HepG2 (cell line): ENCODE results near the genes PLXND1 and TRH.

DNA sequence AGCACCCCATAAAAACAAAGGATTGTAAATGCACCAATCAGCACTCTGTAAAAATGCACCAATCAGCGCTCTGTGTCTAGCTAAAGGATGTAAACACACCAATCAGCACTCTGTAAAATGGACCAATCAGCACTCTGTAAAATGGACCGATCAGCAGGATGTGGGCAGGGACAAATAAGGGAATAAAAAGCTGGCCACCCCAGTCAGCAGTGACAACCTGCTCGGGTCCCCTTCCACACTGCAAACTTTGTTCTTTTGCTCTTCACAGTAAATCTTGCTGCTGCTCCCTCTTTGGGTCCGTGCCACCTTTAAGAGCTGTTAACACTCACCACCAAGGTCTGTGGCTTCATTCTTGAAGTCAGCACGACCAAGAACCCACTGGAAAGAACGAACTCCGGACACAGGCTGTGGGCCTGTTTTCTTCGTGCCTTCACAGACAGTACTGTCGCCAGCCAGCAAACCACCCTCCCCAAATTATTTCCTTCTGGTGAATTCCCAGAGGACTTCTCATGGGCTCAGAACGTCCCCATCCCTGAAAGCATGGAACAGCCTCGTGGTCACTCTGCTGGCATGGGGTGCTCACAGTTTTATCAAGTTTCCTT, 9.0 kb downstream of the GP9 start:
- RRBS, 2 experiments: no CpG with 5 or more reads among the region's 11 CpGs
CAGE:
- cytosol, long polyA minus RNA: no peak
- cytosol, long polyA plus RNA: no peak
- long polyA plus RNA: no peak
- nucleus, long polyA minus RNA: no peak
- nucleus, long polyA plus RNA: no peak

- RRBS, 2 experiments: no CpG with 5 or more reads among the region's 7 CpGs
CAGE:
- cytosol, long polyA minus RNA: no peak
- cytosol, long polyA plus RNA: no peak
- long polyA plus RNA: no peak
- nucleus, long polyA minus RNA: no peak
- nucleus, long polyA plus RNA: no peak
Observed at GRCh38 chr3:129087365-129087818, 26.8 kb downstream of the GP9 start.

GRCh38 chr3:129107748-129108504, 13.7 kb downstream of the RAB43 start:
- RRBS, 2 experiments: no CpG with 5 or more reads among the region's 9 CpGs
CAGE:
- cytosol, long polyA minus RNA: no peak
- cytosol, long polyA plus RNA: no peak
- long polyA plus RNA: no peak
- nucleus, long polyA minus RNA: no peak
- nucleus, long polyA plus RNA: no peak

- RRBS, 2 experiments: no CpG with 5 or more reads among the region's 13 CpGs
CAGE:
- cytosol, long polyA minus RNA: no peak
- cytosol, long polyA plus RNA: no peak
- long polyA plus RNA: no peak
- nucleus, long polyA minus RNA: no peak
- nucleus, long polyA plus RNA: no peak
Observed at GRCh38 chr3:129119337-129120081, 2.1 kb downstream of the RAB43 start.

DNA sequence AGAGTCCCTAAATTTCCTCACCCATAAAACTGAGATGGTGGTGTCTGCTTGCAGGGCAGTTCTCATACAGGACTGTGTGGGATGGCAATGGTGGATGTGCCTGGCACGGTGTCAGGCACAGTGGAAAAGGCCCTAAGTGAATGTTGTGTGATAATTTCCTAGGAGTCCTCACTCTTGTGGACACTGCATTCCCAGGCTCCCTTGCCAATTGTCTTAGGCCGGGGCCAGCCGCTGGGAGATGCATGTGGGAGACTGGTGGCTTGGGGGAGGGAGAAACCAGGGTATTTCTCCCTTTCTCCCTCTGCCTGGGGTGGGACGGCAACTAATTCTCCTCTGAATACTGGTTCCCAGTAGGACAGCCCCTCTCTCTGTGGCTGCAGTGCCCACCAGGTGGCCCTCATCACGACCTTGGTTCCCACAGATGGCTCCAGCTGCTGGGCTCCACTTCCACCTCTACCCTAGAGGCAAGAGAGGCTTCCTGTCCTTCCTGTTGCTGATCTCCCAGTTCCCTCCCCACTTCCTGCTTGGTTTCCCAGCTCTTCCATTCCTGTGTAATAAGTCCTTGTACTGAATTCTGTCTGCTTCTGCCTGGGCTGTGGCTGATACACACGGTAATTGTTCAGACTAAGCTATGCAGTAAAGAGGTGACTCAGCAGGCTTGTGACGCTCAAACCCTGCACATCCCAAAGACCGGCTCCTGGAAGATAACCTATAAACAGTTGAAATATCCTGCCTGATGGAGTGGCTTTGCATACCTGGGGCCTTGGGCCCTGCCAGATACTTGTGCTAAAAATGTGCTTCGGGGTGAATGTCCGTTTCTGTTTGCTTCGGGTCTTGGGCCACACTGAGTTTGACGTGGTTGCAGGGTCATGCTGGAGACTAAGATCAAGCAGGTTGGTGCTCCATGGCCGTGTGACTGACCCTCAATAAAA, 20.4 kb upstream of the COPG1 start:
- RRBS, 2 experiments: no CpG with 5 or more reads among the region's 13 CpGs
CAGE:
- cytosol, long polyA minus RNA: no peak
- cytosol, long polyA plus RNA: no peak
- long polyA plus RNA: no peak
- nucleus, long polyA minus RNA: no peak
- nucleus, long polyA plus RNA: no peak

DNA sequence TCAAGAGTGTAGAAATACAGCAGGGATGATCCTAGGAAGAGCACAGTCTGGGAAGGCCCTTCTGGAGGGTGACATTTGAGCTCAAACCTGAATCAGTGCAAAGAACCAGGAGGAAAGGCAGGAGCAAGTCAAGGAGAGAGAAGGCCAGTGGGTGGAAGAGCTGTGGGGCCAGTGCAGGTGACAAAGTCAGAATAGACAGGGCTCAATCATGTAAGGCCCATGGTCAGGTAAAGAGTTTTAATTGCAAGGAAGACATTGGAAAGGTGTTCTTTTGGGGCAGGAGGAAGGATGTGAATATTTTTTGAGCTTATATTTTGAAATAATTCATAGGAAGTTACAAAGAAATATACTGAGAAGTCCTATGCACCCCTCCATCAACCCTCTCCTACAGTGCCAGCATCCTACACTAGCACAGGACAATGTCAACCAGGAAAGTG, 11.9 kb downstream of the COPG1 start:
CAGE:
- cytosol, long polyA minus RNA: no peak
- cytosol, long polyA plus RNA: no peak
- long polyA plus RNA: no peak
- nucleus, long polyA minus RNA: no peak
- nucleus, long polyA plus RNA: no peak

GRCh38 chr3:129315276-129316046, 625 bp downstream of the H1-10 start:
- RRBS, 2 experiments: 2 to 3% methylated on average over 29 to 37 of the region's 82 CpGs
CAGE:
- cytosol, long polyA minus RNA: no peak
- cytosol, long polyA plus RNA: no peak
- long polyA plus RNA: no peak
- nucleus, long polyA minus RNA: no peak
- nucleus, long polyA plus RNA: no peak

DNA sequence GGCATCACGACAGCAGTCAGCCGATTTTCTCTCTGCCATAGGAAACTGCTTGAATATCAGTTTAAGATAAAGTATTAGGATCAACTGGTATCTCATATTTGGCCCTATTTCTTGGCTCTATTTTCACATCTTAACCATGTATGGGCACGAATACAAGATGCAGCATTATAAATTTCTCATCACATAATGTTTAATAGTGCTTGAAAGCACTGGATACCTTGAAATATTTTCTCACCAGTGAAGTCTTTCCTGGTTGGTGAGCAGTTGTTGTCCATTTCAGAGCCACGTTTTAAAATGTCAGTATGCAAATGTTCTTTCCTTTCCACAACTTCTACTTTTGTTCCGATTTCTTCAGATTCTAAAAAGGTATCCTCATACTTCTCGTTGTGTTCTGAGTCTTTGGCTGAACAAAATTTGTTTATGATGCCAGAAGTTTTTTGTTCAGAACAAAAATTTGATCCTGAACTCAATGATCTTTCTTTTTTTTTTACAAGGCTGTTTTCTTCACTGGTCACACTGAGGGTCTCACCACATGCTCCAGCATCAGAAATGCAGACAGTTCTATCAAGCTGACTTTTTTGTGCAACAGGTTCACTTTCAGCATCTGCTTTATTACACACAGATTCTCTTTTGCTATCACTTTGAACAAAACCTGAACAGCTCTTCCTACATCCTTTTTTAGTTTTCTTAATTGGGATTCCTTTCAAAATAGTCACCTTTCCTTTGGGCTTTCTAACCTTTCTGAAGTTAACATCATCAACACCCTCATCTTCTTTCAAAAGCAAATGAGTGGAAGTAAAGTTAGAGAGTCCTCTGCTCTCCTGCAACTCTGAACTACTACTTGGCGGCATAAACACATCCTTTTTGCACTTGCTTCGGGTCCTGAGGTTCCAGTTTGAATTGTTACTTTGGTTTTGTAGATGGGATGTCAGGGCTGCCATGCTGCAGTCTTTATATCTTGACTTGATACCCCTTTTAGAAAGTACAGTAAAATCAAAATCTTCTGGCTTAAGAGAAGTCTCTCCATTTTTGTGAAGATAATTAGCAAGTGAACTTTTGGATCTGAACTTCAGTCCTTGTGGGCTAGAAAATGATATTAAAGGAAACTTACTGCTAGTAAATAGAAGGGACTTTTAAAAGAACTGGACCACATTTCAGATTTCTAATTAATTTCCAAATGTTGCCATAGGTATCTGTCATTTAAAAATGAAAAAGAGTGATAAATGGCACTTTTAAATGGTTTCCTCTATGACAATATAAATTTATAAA, 3.1 kb downstream of the MBD4 start:
- RRBS, 2 experiments: no CpG with 5 or more reads among the region's 8 CpGs
CAGE:
- cytosol, long polyA minus RNA: no peak
- cytosol, long polyA plus RNA: no peak
- long polyA plus RNA: no peak
- nucleus, long polyA minus RNA: no peak
- nucleus, long polyA plus RNA: no peak

- RRBS, 2 experiments: no CpG with 5 or more reads among the region's 9 CpGs
CAGE:
- cytosol, long polyA minus RNA: no peak
- cytosol, long polyA plus RNA: no peak
- long polyA plus RNA: no peak
- nucleus, long polyA minus RNA: no peak
- nucleus, long polyA plus RNA: no peak
Observed at GRCh38 chr3:129591868-129592431, 14.5 kb downstream of the PLXND1 start.

GRCh38 chr3:129599083-129599493, 7.4 kb downstream of the PLXND1 start:
- RRBS, 2 experiments: 87 to 92% methylated on average over 7 of the region's 20 CpGs
CAGE:
- cytosol, long polyA minus RNA: no peak
- cytosol, long polyA plus RNA: no peak
- long polyA plus RNA: no peak
- nucleus, long polyA minus RNA: no peak
- nucleus, long polyA plus RNA: no peak

GRCh38 chr3:129606098-129606860, at the start of gene PLXND1:
TSS of gene PLXND1 (minus strand) at chr3:129606676.
- RRBS, 2 experiments: 1% methylated on average over 55 to 61 of the region's 114 CpGs
CAGE:
- cytosol, long polyA minus RNA: no peak
- cytosol, long polyA plus RNA: start-site peak on the minus strand at chr3:129606512-129606861, 39 and 75 reads in 2 replicates
- long polyA plus RNA: start-site peak on the minus strand at chr3:129605794-129606863, 39 and 84 reads in 2 replicates
- nucleus, long polyA minus RNA: no peak
- nucleus, long polyA plus RNA: start-site peak on the minus strand at chr3:129606280-129606859, 43 and 154 reads in 2 replicates

GRCh38 chr3:129608560-129609151, 2.2 kb upstream of the PLXND1 start:
- RRBS, 2 experiments: no CpG with 5 or more reads among the region's 6 CpGs
CAGE:
- cytosol, long polyA minus RNA: no peak
- cytosol, long polyA plus RNA: no peak
- long polyA plus RNA: no peak
- nucleus, long polyA minus RNA: no peak
- nucleus, long polyA plus RNA: no peak

- RRBS, 2 experiments: no CpG with 5 or more reads among the region's 7 CpGs
CAGE:
- cytosol, long polyA minus RNA: no peak
- cytosol, long polyA plus RNA: no peak
- long polyA plus RNA: no peak
- nucleus, long polyA minus RNA: no peak
- nucleus, long polyA plus RNA: no peak
Observed at GRCh38 chr3:129615499-129616116, 9.1 kb upstream of the PLXND1 start.

- RRBS, 2 experiments: no CpG with 5 or more reads among the region's 8 CpGs
CAGE:
- cytosol, long polyA minus RNA: no peak
- cytosol, long polyA plus RNA: no peak
- long polyA plus RNA: no peak
- nucleus, long polyA minus RNA: no peak
- nucleus, long polyA plus RNA: no peak
Observed at GRCh38 chr3:129723404-129724697, 117.4 kb upstream of the PLXND1 start.

GRCh38 chr3:129747585-129748233, 141.2 kb upstream of the PLXND1 start:
- RRBS, 2 experiments: no CpG with 5 or more reads among the region's 3 CpGs
CAGE:
- cytosol, long polyA minus RNA: no peak
- cytosol, long polyA plus RNA: no peak
- long polyA plus RNA: no peak
- nucleus, long polyA minus RNA: no peak
- nucleus, long polyA plus RNA: no peak

DNA sequence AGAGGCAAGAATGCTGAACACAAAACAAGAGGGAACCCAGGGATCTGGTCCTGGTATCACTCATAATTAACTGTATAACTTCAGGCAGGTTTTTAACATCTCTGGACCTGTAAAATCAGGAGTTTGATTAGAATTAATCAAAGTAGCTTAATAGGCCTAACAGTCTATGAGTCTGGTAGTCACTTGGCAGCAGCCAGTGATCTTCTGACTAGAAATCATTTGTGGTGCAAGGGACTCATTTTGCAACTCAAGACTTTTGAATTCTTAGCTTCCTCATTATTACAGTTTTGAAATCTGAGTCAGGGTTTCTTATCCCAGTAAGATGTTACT, 70.9 kb downstream of the TMCC1 start:
CAGE:
- cytosol, long polyA minus RNA: no peak
- cytosol, long polyA plus RNA: no peak
- long polyA plus RNA: no peak
- nucleus, long polyA minus RNA: start-site peak on the minus strand centred at position 198 of the sequence, 352 bp wide, 18 reads
- nucleus, long polyA plus RNA: no peak

DNA sequence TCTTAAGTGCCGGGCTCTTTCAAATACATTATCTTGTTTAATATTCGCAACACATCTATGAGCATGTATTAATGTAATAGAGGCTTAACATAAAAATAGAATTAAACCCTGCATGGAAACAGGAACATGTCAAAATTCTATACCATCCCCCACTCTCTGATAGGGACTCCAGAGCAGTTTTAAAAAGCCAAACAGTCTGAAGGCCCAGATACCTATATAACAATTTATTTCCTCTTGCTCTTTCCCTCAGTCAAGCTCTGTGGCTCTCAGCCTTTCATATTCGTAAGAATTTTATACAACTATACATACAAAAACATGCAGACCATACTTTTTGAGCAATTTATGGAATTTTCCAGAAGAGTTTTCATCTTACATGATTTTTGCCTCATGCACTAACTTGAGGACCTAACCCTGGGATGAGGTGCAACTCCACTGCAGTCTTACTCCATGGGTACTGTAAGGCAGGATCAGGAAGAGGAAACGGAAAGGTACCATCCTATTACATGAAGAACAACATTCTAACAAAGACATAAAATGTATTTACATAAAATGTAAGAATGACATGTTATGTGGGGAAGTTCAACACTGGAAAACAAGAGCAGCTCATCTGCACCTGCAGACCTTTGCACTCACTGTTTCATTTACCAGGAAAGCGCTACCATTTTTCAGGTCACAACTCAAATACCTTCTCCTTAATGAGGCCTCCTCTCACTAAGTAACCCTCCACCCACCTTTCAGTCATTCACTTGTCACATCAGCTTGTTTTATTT, 2.9 kb downstream of the TMCC1 start:
- RRBS, 2 experiments: no CpG with 5 or more reads among the region's 5 CpGs
CAGE:
- cytosol, long polyA minus RNA: no peak
- cytosol, long polyA plus RNA: no peak
- long polyA plus RNA: no peak
- nucleus, long polyA minus RNA: no peak
- nucleus, long polyA plus RNA: no peak

DNA sequence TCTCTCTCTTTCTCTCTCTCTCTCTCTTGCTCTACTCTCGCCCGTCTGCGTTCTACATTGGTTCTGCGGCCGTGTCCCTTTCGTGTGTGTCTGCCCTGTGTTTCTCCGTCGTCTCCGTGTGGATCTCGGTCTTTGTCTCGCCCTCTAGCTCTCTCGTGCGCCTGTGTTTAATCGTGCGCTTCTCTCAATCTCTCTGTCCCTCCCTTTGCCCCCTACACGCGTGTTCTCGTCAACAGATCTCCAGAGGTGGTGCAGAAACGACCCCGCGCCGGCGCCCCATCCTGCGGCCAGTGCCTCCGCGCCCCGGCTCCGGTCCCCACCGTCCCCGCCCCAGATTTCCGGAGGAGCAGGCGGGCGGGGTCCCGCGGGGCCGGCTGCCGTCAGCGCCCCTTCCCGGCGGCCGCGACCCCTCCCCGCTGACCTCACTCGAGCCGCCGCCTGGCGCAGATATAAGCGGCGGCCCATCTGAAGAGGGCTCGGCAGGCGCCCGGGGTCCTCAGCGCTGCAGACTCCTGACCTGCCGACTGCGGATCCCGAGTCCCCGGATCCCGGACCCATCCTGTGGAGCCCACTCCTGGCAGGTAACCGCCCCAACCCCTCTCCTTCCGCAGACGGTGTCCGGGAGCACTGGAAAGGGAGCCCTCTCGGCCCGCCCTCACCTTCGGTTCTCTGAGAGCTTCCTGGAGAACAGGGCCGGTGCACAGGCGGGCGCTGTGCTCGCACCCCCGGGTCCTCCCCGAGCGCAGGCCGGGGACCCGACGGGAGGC, at the start of gene TRH:
Gene TRH (plus strand): TSS at position 478 of the 767 bp plus-strand sequence.
- RRBS, 2 experiments: 89 to 90% methylated on average over 25 to 31 of the region's 75 CpGs
CAGE:
- cytosol, long polyA minus RNA: no peak
- cytosol, long polyA plus RNA: no peak
- long polyA plus RNA: no peak
- nucleus, long polyA minus RNA: no peak
- nucleus, long polyA plus RNA: no peak

- RRBS, 2 experiments: no CpG with 5 or more reads among the region's 2 CpGs
CAGE:
- cytosol, long polyA minus RNA: no peak
- cytosol, long polyA plus RNA: no peak
- long polyA plus RNA: no peak
- nucleus, long polyA minus RNA: no peak
- nucleus, long polyA plus RNA: no peak
Observed at GRCh38 chr3:130733039-130733497, 13.6 kb downstream of the PIK3R4 start.

- RRBS, 2 experiments: no CpG with 5 or more reads among the region's 3 CpGs
CAGE:
- cytosol, long polyA minus RNA: no peak
- cytosol, long polyA plus RNA: no peak
- long polyA plus RNA: no peak
- nucleus, long polyA minus RNA: no peak
- nucleus, long polyA plus RNA: no peak
Observed at GRCh38 chr3:130849049-130849590, 44.8 kb upstream of the ATP2C1 start.